Measurements from ENCODE around the gene SLAIN1.

DNA sequence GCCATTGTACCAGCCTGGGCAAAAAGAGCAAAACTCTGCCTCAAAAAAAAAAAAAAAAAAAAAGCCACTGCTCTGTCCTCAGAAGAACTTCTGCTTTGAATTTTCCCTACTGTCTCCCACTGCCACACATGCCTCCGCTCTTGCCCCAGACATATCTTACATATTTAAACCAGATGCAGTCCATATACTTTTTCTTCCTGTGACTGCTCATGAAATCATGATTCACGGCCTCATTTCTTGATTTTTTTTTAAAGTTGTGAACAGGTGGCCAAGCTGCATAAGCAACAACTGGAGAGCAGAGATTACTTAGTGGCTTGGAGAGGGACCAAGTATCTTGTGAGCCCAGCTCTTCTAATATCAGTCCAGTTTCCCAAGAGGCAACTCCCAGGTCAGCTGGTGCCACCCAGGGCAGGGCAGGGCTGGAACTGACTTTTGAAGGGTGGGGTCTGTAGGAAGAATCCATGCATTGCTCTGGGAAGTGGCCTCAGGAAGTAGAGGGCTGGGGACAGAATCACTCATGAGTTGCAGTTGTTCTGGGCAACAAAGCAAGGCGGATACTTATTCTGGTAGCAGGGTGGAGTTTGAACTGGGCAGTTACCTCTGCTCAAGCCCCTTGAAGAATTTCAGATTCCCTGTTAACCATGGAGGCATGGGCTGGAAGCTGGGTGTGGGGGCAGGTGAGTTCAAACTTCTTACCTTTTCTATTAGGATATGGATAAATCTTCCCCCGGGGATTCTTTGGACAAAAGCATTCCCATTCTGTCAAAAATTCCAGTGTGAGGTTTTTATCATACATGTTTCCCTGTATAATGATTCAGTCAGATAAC lies 152.5 kb downstream of the LMO7 start:
- RRBS = no CpG with 5 or more reads among the region's 4 CpGs

- RRBS = no CpG with 5 or more reads among the region's 1 CpG
These were observed 162.0 kb downstream of the KCTD12 start for GRCh38 chr13:76724226-76724532.

DNA sequence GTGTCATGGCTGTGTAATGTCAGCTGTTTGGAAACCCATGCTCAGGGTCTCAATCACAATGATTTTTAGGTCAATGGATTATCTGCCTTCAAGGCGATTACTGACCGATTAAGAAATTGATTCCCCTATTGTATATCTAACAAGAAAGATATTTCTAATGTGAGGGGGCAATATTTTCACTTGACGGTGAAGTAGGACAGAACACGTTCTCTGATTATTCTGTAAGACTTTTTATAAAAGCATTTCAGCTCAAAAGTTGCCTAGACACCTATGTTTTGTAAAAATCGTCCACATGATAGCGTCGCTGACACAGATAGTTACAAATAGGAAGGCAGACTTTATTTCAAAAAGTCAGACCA lies 20.6 kb downstream of the KCTD12 start:
- RRBS = no CpG with 5 or more reads among the region's 7 CpGs

DNA sequence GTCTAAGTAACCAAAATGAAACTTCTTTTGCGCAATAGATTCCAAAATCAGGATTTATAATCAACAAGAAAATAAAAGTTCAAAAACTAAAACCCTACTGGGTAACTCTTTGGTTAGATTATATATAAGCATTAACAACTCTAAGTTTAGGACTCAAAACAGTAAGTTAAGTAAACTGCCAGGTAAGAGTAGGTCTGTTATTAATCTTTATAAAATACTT lies 2.5 kb downstream of the KCTD12 start:
- RRBS = no CpG with 5 or more reads among the region's 1 CpG

- RRBS = no CpG with 5 or more reads among the region's 6 CpGs
These were observed 83.7 kb upstream of the FBXL3 start for GRCh38 chr13:77110549-77111151.

DNA sequence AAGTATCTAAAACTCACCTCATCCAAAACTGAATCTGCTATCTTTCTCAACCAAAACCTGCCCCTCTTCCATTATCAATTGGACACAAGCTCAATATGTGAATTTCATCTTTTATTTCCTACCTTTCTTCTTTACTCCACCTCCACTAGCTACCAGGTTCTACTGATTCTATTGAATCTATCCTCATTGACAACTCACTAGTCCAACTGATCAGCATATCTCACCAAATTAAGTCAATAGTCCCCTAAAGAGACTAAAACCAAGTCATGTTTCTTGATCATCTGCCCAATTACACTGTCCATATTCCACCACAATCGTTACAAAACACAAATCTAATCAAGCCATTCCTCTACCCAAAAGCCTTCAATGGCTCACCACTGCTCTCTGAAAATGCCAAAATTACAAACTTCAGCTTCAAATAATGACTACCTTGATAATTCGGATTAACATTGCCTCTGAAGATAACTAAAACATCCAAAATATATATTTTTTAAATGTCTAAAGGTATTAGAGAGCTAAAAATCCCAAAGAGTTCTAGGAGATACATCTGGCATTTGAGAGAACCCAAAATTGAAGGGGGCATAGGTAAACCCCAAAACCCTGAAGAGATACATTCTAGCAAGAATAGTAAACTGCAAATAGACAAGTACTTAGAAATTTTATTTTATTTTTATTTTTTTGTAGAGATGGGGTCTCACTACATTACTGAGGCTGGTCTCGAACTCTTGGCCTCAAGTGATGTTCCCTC lies 122.9 kb upstream of the FBXL3 start:
- RRBS = no CpG with 5 or more reads among the region's 3 CpGs

DNA sequence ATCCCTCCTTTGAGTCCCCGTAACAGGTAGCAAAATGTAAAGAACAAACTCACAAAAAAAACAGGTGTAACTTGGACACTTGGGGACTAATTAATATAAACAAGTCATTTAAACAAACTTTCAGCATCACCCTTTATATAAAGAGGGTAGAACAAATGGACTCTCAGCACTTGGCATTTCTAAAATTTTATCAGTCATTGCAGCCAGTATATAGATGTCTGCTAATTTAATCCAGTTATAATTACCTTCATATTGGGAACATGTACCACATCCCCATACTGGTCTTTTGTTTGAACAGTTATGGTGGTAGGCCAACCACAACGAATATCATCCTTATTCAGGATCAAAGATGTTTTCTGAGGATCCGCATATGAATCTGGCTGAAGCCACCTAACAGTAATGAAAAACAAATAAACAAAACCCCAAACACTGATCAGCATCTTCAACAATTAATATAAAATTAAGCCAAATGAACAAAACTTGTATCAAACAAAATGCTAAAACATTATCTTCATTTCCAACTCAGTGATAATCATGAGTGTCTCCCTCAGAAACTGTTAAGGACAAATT lies 128.9 kb upstream of the FBXL3 start:
- RRBS = no CpG with 5 or more reads among the region's 3 CpGs

DNA sequence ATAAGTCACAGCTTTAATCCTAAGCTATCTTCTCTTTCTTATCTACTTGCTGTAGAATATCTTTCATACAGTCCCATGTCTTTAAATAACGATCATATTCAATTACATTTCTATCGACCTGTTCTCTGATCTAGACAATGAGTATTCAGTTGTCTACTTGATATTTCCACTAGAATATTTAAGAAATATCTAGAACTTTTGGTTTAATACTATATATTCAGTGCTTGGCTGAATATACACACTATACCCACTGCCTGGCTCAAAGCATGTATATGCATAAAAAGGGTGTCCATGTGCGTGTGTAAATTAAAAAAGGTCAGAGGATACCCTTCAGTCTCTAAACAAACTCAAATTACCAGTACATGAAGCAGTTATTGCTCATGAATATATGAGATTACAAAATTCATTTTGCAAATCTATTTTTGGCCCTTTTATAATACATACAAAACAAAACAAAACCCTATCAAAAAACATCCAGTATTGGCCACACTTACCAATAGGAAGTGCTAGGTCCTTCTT lies 137.1 kb upstream of the FBXL3 start:
- RRBS = no CpG with 5 or more reads among the region's 3 CpGs

- RRBS = no CpG with 5 or more reads among the region's 3 CpGs
These were observed 121.6 kb downstream of the MYCBP2 start for GRCh38 chr13:77205198-77205748.

DNA sequence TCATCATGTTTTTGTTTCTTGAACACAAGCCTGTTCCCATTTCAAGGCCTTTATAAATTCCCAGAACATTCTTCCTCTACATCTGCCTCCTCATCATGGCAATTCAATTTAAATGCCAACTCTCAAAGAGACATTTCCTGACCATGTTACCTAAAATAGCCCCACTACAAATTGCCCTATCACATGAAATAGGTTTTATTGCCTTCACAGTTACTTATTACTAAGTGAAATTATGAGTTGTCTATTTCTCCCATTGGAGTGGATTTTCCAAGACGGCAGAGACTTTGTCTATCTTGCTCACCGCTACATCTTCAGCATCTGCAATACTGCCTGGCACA lies 3.5 kb downstream of the MYCBP2 start:
- RRBS = no CpG with 5 or more reads among the region's 2 CpGs

DNA sequence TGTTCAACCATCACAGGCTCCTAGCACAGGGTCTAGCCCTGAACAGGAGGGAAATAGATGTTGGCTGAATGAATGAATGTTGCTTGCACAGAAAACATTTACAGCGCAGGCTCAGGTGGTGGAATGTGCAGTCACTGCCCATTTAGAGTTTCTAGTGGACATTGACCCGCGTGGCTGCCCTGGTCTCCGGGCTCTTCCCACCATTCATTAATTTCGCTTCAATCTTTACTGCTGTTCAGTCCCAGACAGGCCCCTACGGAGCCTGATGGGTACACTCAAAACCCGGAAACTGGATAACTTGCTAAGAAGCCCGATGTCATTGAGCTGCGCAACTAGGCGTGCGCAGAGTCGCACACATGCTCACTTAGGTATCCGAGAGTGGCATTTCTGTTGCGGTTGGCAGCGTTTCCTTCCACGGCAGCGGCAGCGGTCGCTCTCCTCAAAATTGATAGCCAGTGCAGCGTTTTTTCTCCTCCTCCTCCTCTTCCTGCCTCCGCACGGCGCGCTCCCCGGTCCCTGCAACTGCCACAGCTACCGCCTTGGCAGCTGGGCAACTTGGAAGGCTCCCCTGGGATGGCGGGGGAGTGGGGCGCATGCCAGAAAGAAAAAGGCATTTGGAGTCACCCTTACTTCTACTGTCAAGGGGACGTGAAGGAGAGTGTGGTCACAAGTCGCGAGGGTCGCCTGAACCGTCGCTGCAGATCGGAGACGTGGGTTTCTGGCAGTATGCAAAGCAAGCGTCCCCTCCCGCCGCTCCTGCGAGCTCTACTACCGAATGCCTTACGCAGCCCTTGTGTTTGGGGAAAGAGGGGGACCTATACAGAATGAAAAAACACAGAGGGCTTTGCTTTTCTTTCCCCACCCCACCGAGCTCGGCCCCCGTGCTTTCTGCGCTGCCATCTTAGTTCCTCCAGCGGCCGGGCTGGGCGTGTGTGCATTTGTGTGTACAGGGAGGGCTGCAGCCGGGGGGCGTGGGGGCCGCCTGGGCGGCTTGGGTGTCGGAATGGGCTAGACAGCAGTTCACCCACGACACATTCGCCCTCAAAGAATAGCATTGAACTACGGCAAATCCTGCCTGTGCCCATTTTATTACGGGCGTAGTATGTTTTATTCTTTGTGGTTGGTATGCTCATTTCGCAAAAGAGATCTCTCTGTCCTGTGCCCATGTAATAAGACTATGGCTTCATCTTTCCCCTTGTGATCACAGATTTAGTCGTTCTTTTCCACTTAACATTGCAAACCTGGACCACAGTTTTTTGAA lies 2.5 kb upstream of the MYCBP2 start:
- RRBS = 2% methylated on average over 4 of the region's 61 CpGs

DNA sequence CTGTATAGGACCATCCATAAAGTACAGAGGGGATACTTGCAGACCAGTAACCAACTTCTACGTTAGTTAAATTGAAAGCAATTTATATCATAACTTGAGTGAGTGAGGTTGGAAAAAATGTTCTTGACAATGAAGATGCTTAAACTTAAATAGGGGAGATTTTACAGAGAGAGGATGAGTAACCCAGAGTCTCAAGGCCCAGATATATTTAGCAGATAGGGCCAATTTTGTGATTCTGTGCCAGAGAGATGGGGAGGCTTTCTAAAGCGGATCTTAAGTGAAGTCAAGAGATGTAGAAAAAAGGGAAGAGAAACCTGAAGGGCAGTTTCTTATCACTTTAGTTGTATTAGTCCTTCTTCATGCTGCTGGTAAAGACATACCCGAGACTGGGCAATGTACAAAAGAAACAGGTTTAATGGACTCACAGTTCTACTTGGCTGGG lies 102.3 kb upstream of the MYCBP2 start:
- RRBS = no CpG with 5 or more reads among the region's 3 CpGs

DNA sequence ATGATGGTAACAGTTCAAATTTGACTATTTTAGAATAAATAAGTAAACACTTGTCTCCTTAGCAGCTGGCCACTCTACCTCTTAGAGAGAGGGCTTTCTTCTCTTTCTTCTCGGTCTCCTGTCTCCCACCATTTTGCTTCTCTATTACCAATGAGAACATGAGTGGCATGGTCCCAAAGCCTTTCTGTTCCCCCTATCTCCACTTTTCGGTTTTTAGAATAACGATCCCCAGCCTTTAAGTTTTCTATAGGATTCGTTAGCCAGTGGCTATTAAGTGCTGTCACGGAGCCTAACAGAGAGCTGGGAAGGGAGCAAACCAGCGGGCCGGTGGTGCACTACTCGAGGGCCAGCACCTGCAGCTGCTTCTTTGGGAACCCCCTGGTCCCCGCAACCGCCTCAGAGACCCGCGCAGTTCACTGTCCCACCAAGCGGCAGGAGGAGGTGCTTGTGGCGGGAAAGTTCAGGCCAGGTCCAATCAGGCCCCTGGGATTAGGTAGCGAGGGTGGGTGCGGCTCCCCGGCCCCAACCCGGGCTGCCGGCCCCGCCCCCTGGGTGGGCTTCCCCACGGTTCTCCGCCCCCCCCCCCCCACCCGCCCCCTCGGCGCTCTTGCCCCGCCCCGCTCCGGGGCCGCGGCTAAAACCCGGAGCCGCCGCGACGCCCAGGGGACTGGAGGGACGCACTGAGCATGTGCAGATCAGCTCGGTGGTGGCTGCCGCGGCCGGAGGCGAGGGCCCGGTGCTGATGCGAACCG lies at the start of gene SLAIN1:
Gene SLAIN1 (plus strand): TSS at position 663 of the 752 bp plus-strand sequence.
- RRBS = 64% methylated on average over 9 of the region's 44 CpGs

- RRBS = 79% methylated on average over 16 of the region's 49 CpGs
These were observed 539 bp downstream of the POU4F1 start for GRCh38 chr13:78602732-78603294.

- RRBS = no CpG with 5 or more reads among the region's 2 CpGs
These were observed 27.4 kb downstream of the RBM26 start for GRCh38 chr13:79378668-79378948.

GRCh38 chr13:79385698-79387001 lies 19.9 kb downstream of the RBM26 start:
- RRBS = no CpG with 5 or more reads among the region's 3 CpGs

DNA sequence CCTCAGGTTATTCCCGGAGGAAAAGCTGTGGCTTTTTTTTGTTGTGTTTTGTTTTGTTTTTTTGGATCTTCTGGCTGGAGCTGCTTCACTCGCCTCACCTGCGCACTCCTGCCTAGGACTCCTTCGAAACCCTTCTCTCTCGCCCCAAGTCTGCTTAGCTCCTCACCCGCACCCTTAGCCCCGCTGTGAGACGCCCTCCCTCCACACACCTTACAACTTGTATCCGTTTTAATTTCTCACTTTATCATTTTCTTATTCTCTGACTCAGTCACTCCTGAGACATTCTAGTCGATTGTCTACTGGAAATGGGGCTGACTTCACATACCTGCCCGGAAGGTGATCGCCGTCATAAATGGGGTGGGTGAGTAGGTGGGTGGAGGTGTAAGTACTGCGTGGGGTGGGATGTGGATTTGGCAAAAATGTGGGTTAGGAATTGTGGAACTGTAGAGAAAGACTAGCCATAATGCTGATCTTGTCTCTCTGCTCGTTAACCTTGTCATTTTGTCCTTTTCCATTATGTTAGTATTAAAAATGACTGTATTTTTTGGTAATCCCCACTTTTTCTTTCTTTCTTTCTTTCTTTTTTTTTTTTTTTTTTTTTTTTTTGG lies 739 bp downstream of the NDFIP2 start:
- RRBS = 4% methylated on average over 1 of the region's 15 CpGs

DNA sequence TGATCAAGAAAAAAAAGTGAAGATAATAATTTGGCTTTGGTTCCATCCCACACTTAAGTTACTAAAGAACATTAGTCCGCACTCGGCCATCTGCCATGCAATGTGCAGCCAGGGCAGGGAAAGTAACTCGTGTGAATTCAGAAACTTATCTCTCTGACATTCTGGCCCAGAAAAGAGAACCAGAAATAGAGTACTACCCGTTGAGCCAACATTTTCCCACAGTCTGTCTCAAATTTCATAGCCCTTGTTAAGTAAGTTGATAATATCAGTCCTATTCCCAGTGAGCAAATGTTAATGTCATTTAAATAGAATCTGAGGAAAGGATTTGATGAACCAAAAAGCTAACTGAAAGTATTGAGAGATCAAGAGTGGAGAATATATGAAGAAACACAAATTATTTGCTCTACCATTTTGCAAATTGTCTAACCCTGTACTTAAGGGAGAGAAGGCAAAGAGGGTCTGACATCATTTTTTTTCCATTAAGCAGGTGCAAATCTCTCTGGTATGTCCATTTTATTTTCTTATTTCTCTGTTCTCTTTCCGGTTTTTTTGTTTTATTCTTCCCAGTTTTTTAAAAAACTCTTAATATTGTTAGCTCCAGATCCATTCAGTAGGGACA lies 156.3 kb downstream of the NDFIP2 start:
- RRBS = no CpG with 5 or more reads among the region's 5 CpGs

DNA sequence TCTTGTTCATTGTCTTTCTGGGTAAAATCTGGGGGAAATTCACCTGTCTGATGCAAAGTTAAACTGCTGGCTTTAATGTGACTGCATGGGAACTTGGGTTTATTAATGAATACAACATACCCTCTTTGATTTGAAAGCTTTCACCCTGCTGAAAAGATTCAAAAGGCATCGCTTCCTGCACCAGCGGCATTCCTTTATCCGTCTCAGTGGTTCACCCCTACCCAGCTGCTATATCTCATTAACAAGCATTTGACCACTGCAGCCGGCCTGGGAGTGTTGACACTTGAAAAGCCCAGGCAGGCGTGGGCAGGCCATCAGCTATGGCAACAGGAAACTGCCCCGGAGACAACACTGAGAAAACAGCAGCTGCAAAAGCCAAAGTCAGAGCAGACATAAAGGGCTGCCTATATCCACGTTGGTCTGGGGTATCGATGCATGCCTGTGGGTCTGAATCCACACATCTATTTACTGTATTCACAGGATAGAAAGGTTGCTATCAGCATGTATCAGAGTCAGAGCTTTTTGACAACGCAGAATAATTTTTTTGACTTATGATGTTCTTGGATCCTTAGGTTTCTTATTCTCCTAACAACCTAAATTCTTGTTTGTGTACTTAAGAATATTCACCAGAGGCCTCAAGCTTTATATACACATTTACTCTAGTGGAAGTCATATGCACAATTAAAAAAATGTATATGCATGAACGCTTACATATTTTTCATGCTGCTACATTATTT lies 302.0 kb downstream of the NDFIP2 start:
- RRBS = 8% methylated on average over 2 of the region's 10 CpGs

DNA sequence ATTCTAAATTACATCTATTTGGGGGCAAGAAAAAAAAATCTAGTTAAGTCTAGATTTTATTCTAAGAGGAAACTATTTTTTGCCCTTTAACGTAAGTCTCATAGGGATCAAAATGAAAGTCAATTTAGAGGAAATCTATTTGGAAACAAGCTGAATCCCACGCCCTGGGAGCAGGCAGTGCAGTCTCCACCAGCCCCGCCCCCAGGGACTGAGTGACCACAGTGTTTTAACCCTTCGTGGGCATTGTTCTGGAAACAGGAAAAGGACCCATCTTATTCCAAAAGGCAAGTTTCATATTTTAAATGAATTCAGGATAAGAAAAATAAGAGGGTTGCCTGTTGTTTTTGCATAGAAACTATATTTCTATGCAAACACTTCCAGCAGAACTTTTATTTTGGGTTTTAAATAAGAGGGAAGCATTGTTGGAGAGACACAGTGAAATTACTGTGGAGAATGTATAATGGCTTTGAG lies 209.7 kb downstream of the SPRY2 start:
- RRBS = no CpG with 5 or more reads among the region's 4 CpGs